GM12878 (cell line): Measurements from ENCODE around the genes CEP63, IL20RB and DBR1.

GRCh38 chr3:134484810-134485797, 681 bp downstream of the ANAPC13 start:
- RAMPAGE, long total RNA, result start-site peak on the minus strand at chr3:134485439-134485501, 74 and 92 reads in 2 replicates; start-site peak on the minus strand at chr3:134485703-134485729, 141 and 123 reads in 2 replicates; start-site peak on the plus strand at chr3:134485745-134485760, 66 and 76 reads in 2 replicates
- RRBS, 2 experiments, result no CpG with 5 or more reads among the region's 31 CpGs
CAGE:
- cytosol, long polyA minus RNA, result start-site peak on the minus strand at chr3:134485474-134485480, 51 reads; start-site peak on the minus strand at chr3:134485703-134485725, 84 reads
- cytosol, long polyA plus RNA, result start-site peak on the minus strand at chr3:134485368-134485494, 250 and 269 reads in 2 replicates; start-site peak on the minus strand at chr3:134485601-134485735, 240 and 233 reads in 2 replicates
- long polyA plus RNA, result start-site peak on the minus strand at chr3:134485409-134485496, 151 and 189 reads in 2 replicates; start-site peak on the minus strand at chr3:134485617-134485729, 85 and 197 reads in 2 replicates; start-site peak on the plus strand at chr3:134485733-134485764, 33 and 133 reads in 2 replicates
- nucleolus, long total RNA, result no peak
- nucleus, long polyA plus RNA, result start-site peak on the minus strand at chr3:134485415-134485490, 113 and 120 reads in 2 replicates; start-site peak on the minus strand at chr3:134485602-134485724, 94 and 75 reads in 2 replicates
- nucleus, long total RNA, result no peak

DNA sequence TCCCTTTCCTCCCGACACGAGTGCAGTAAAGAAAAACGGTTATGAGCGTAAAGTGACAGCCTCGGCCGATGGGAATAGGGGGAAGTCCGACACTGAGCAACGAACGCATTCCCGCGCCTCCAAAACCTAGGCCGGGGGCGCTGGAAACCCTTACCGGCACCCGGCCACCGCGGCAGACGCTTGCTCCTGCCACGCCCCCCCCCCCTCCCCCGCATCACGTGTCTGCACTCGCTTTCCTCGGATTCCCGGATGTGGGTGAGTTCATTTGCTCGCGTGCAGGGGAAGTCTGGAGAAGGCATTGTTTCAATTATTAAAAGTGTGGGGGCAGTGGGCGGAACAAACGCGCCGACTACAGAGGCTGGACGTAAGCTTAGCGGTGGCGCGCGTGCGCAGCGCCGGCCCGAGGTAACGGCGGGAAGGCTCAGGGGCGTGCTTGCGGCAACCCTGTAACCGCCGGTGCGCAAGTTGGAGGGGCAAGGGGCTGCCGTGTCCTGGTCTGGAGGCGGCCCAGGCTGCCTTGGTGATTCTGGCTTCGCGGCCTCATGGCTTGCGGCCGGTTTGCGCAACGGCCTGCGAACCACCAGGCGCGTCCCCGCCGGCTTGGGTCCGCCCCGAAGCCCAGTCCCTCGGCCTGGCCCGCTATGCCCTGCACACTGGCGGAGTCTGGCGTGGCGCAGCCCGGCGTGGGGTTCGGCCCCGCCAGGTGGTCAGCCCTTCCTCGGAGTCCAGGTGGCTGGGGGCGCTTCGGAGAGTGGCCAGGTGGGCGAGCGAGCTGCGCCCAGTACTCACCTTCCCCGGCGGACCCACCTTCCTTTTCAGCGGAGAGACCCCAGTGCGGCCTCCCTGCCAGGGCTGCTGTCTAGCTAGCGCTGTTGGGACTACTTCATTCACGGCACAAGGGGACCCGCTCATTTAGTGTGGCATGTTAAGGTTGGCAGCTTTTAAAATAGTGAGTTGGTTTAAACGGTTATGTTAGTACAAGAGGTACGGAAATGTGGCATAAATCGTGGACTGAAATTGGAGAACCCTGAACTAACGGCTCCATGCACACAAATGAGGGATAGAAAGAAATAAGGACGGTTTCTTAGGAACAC, at the start of gene CEP63:
TSS of gene CEP63 (plus strand) at position 260 of the 1,094 bp plus-strand sequence.
- RAMPAGE, long total RNA, result start-site peak on the minus strand centred at position 185 of the sequence, 14 bp wide, 494 and 505 reads in 2 replicates; start-site peak on the plus strand centred at position 340 of the sequence, 233 bp wide, 491 and 690 reads in 2 replicates
- RRBS, 2 experiments, result under 1 to 2% methylated on average over 32 to 44 of the region's 88 CpGs
CAGE:
- cytosol, long polyA minus RNA, result start-site peak on the minus strand centred at position 185 of the sequence, 12 bp wide, 110 reads
- cytosol, long polyA plus RNA, result start-site peak on the minus strand centred at position 191 of the sequence, 23 bp wide, 986 and 1,042 reads in 2 replicates
- long polyA plus RNA, result start-site peak on the minus strand centred at position 189 of the sequence, 10 bp wide, 242 and 405 reads in 2 replicates; start-site peak on the plus strand centred at position 248 of the sequence, 23 bp wide, 30 and 29 reads in 2 replicates; start-site peak on the plus strand centred at position 378 of the sequence, 35 bp wide, 25 and 20 reads in 2 replicates
- nucleolus, long total RNA, result no peak
- nucleus, long polyA plus RNA, result start-site peak on the minus strand centred at position 187 of the sequence, 13 bp wide, 133 and 179 reads in 2 replicates
- nucleus, long total RNA, result start-site peak on the minus strand centred at position 194 of the sequence, 13 bp wide, 14 reads; start-site peak on the plus strand centred at position 363 of the sequence, 59 bp wide, 20 reads

DNA sequence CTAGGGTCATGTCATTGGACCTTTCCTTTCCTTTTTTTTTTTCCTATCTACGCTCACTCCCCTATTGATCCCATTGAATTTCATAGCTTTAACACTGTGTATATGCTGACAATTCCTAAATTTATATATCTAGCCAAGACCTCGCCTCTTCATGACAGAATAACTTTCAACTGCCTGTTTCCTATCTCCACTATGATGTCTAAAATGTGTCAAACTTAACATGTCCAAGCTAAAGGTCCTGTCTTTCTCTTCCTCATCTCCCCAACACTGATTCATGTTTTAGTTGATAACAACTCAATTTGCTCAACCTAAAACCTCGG, 49.6 kb downstream of the CEP63 start:
- RAMPAGE, long total RNA, result no peak
- RRBS, 2 experiments, result no CpG with 5 or more reads among the region's 3 CpGs
CAGE:
- cytosol, long polyA minus RNA, result no peak
- cytosol, long polyA plus RNA, result no peak
- long polyA plus RNA, result no peak
- nucleolus, long total RNA, result no peak
- nucleus, long polyA plus RNA, result no peak
- nucleus, long total RNA, result no peak

DNA sequence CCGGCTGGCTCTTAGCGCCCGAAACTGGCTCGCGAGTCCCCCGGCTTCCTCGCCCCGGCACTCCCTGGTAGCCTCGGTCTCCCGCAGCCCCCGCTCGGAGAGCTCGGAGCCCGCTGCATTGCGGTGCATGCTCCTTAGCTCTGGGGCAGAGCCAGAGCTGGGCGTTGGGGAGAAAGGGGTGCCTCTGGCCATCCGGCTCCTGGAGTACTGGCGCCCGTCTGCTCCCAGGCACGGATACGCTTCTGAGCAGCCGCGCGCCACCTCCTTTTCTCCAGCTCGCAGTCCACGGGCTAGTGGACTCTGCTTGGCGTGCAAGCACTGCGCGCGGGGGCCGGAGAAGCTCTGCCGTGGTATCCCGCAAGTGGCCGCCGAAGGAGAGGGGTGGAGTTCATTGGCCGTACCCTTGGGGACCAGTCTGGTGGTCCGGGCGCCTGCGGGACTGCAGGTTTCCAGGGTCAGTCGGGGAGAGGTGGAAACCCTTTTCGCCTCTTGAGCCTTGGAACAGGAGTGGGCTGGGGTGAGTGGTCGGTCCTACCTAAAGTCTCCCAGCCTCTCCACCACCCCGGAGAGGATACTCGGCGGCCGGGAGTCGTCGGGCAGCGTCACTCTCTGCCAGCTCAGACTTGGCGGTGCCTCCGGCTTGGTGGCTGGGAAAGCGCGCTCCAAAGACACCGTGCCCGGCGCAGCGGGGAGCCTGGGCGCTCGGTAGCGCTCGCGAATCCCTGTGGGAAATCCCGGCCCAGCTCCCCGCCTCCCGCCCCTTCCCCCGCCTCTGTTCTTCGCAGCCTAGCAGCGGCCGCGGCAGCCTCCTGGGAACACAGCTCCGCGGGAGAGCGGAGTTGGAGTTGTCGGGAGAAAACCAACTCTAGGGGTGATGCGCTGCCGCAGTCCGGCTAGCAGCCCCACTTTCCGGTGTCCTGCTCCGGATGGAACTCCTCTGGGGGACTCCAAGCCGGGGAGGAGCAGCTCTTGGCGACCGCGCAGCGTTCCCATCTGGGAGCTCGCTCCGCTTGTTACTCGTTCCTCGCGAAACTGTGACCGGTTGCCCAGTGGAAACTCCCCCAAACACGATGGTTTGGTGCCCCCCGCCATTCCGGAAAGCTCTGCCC, 1.2 kb downstream of the EPHB1 start:
- RAMPAGE, long total RNA, result no peak
- RRBS, 2 experiments, result 4 to 18% methylated on average over 39 to 43 of the region's 93 CpGs
CAGE:
- cytosol, long polyA minus RNA, result no peak
- cytosol, long polyA plus RNA, result no peak
- long polyA plus RNA, result no peak
- nucleolus, long total RNA, result no peak
- nucleus, long polyA plus RNA, result no peak
- nucleus, long total RNA, result no peak

- RAMPAGE, long total RNA, result no peak
- RRBS, 2 experiments, result no CpG with 5 or more reads among the region's 3 CpGs
CAGE:
- cytosol, long polyA minus RNA, result no peak
- cytosol, long polyA plus RNA, result no peak
- long polyA plus RNA, result no peak
- nucleolus, long total RNA, result no peak
- nucleus, long polyA plus RNA, result no peak
- nucleus, long total RNA, result no peak
Measured at GRCh38 chr3:135147488-135148077, 352.5 kb downstream of the EPHB1 start.

GRCh38 chr3:135439110-135439919, 526.2 kb upstream of the PPP2R3A start:
- RAMPAGE, long total RNA, result no peak
- RRBS, 2 experiments, result no CpG with 5 or more reads among the region's 20 CpGs
CAGE:
- cytosol, long polyA minus RNA, result no peak
- cytosol, long polyA plus RNA, result no peak
- long polyA plus RNA, result no peak
- nucleolus, long total RNA, result no peak
- nucleus, long polyA plus RNA, result no peak
- nucleus, long total RNA, result no peak

DNA sequence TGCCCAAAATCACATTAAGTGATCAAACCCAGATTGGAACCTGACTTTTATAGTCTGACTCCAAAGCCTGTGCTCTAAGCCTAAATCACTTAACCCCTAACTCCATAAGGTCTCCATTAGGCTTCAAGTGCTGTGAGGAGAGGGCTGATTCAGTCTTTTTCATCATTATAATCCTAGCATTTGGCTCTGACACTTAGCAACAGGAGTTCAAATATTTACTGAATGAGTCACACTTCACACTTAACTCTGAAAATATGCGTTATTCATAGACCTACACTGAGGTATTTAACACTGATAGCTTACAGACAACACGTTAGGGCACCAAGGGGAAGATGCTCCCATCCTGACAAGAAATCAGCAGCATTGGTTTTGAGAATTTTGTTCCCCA, 53.6 kb downstream of the MSL2 start:
- RAMPAGE, long total RNA, result no peak
- RRBS, 2 experiments, result no CpG with 5 or more reads among the region's 2 CpGs
CAGE:
- cytosol, long polyA minus RNA, result no peak
- cytosol, long polyA plus RNA, result no peak
- long polyA plus RNA, result no peak
- nucleolus, long total RNA, result no peak
- nucleus, long polyA plus RNA, result no peak
- nucleus, long total RNA, result no peak

DNA sequence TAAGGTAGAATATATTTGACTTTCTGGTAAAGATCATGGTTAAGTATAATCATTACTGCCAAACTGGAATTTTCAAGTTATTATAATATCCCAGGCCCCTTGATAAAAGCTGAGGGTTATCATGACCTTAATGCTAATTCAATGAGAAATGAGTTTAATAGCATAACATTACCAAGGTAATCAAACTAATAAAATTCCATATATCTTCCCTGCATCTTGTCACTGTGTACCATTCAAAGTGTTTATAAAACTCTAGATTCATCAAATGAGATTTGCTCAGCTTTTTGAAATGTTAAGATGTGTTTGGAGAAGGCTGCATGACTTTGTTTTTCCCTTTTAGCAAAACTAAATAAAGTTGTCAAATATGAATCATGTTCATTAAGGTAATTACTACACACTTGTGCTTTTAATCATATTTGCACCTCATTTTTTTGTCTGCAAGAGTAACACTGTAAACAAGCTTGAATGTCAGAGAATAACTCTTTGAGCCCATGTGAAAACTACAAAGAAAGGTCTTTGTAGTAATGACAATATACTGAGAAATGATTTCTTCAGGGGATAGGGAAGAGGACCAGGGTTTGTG, 48.5 kb downstream of the MSL2 start:
- RAMPAGE, long total RNA, result no peak
CAGE:
- cytosol, long polyA minus RNA, result no peak
- cytosol, long polyA plus RNA, result no peak
- long polyA plus RNA, result no peak
- nucleolus, long total RNA, result no peak
- nucleus, long polyA plus RNA, result no peak
- nucleus, long total RNA, result no peak

GRCh38 chr3:136623153-136623384, 129.1 kb downstream of the STAG1 start:
- RAMPAGE, long total RNA, result no peak
- RRBS, 2 experiments, result no CpG with 5 or more reads among the region's 5 CpGs
CAGE:
- cytosol, long polyA minus RNA, result no peak
- cytosol, long polyA plus RNA, result no peak
- long polyA plus RNA, result no peak
- nucleolus, long total RNA, result no peak
- nucleus, long polyA plus RNA, result no peak
- nucleus, long total RNA, result no peak

- RAMPAGE, long total RNA, result no peak
- RRBS, 2 experiments, result no CpG with 5 or more reads among the region's 4 CpGs
CAGE:
- cytosol, long polyA minus RNA, result no peak
- cytosol, long polyA plus RNA, result no peak
- long polyA plus RNA, result no peak
- nucleolus, long total RNA, result no peak
- nucleus, long polyA plus RNA, result no peak
- nucleus, long total RNA, result no peak
Measured at GRCh38 chr3:136642711-136643281, 109.4 kb downstream of the STAG1 start.

DNA sequence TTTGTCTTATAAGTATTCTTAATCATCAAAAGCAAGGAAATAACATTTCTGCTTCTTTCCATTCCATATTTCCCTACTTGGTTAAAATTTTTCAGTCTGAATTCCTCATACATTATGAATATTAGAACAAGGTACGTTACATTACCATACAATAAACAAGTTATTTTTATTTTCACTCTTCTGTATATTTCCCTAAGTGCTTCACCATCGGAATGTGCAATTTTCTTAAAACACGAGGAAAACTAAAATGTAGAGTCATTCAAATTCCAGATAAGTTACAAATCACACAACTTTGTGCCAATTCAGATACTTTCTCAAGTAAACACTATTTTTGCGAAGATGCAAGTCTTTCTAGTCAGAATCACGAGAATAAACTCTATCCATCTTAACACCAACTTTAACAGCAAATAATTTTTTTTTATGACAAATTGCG, 1.4 kb downstream of the STAG1 start:
- RAMPAGE, long total RNA, result no peak
- RRBS, 2 experiments, result no CpG with 5 or more reads among the region's 6 CpGs
CAGE:
- cytosol, long polyA minus RNA, result no peak
- cytosol, long polyA plus RNA, result no peak
- long polyA plus RNA, result no peak
- nucleolus, long total RNA, result no peak
- nucleus, long polyA plus RNA, result no peak
- nucleus, long total RNA, result no peak

DNA sequence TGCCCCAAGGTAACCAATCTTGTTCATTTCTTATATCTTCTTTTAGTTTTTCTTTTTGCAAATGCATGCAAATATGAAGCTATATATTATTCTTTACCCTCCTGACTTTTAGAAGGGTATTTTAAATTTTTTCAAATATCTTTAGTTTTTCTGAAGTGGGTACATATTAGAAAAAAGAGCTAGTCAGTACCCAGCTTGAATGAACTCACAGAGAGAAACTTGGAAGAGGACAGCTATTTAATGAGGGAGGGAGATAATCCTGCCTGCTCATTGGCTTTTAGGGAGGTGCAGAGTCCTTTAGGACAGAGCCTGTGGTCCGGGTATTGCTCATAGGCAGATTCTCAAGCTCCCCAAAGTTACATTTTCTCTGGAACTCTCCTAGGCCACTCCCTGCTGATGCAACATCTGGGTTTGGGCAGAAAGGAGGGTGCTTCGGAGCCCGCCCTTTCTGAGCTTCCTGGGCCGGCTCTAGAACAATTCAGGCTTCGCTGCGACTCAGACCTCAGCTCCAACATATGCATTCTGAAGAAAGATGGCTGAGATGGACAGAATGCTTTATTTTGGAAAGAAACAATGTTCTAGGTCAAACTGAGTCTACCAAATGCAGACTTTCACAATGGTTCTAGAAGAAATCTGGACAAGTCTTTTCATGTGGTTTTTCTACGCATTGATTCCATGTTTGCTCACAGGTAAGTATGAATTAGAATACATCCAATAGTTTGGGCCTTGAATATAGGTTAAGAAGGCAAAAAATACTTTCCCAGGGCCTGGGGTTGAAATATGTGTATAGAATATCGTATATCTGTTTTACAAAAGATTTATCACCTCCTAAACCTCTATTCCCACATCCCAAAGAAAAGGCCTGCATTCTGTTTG, at the start of gene IL20RB:
TSS of gene IL20RB (plus strand) at position 471 of the 876 bp plus-strand sequence.
- RAMPAGE, long total RNA, result no peak
- RRBS, 2 experiments, result no CpG with 5 or more reads among the region's 8 CpGs
CAGE:
- cytosol, long polyA minus RNA, result no peak
- cytosol, long polyA plus RNA, result no peak
- long polyA plus RNA, result no peak
- nucleolus, long total RNA, result no peak
- nucleus, long polyA plus RNA, result no peak
- nucleus, long total RNA, result no peak

- RAMPAGE, long total RNA, result no peak
- RRBS, 2 experiments, result no CpG with 5 or more reads among the region's 14 CpGs
CAGE:
- cytosol, long polyA minus RNA, result no peak
- cytosol, long polyA plus RNA, result no peak
- long polyA plus RNA, result no peak
- nucleolus, long total RNA, result no peak
- nucleus, long polyA plus RNA, result no peak
- nucleus, long total RNA, result no peak
Measured at GRCh38 chr3:136969086-136969424, 11.3 kb downstream of the IL20RB start.

- RAMPAGE, long total RNA, result no peak
- RRBS, 2 experiments, result no CpG with 5 or more reads among the region's 5 CpGs
CAGE:
- cytosol, long polyA minus RNA, result no peak
- cytosol, long polyA plus RNA, result no peak
- long polyA plus RNA, result no peak
- nucleolus, long total RNA, result no peak
- nucleus, long polyA plus RNA, result no peak
- nucleus, long total RNA, result no peak
Measured at GRCh38 chr3:136994798-136995470, 37.2 kb downstream of the IL20RB start.

GRCh38 chr3:137998517-137999313, 11.2 kb upstream of the CLDN18 start:
- RAMPAGE, long total RNA, result no peak
- RRBS, 2 experiments, result no CpG with 5 or more reads among the region's 21 CpGs
CAGE:
- cytosol, long polyA minus RNA, result no peak
- cytosol, long polyA plus RNA, result no peak
- long polyA plus RNA, result no peak
- nucleolus, long total RNA, result no peak
- nucleus, long polyA plus RNA, result no peak
- nucleus, long total RNA, result no peak

DNA sequence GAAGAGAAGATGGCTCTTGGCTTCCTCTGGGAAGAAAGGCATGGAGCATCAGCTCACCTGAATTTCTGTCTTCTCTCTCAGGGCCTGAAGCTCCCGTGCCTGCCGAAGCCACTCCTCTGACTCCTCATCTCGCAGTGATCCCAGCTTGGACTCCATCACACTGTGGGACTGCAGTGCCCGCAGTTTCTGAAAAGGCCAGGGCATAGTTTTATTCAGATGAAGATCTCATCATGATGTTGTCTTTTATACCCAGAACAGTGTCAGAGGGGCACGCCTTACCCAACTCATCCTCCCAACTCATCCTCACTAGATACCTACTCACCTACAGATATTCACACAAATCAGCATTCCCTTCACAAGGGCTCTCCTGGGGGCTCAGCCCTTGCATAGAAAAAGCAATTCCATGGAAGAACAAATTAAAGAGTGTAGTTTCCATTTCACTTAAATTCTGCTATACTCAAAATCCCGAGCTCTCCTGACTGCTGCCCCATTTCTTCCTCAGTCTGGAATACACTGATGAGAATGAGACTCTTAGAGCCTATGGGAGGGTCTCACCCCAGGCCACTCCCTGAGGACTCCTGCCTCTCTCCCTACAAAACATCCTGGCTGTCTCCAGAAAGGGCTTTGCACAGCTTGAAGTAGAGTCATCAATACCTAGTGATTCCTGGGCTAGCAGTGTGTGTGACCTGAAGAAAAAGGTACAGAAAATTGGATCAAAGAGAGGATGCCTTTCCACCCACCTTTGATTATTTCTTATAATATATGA, 26.9 kb downstream of the DZIP1L start:
- RAMPAGE, long total RNA, result no peak
- RRBS, 2 experiments, result no CpG with 5 or more reads among the region's 6 CpGs
CAGE:
- cytosol, long polyA minus RNA, result no peak
- cytosol, long polyA plus RNA, result no peak
- long polyA plus RNA, result no peak
- nucleolus, long total RNA, result no peak
- nucleus, long polyA plus RNA, result no peak
- nucleus, long total RNA, result no peak

DNA sequence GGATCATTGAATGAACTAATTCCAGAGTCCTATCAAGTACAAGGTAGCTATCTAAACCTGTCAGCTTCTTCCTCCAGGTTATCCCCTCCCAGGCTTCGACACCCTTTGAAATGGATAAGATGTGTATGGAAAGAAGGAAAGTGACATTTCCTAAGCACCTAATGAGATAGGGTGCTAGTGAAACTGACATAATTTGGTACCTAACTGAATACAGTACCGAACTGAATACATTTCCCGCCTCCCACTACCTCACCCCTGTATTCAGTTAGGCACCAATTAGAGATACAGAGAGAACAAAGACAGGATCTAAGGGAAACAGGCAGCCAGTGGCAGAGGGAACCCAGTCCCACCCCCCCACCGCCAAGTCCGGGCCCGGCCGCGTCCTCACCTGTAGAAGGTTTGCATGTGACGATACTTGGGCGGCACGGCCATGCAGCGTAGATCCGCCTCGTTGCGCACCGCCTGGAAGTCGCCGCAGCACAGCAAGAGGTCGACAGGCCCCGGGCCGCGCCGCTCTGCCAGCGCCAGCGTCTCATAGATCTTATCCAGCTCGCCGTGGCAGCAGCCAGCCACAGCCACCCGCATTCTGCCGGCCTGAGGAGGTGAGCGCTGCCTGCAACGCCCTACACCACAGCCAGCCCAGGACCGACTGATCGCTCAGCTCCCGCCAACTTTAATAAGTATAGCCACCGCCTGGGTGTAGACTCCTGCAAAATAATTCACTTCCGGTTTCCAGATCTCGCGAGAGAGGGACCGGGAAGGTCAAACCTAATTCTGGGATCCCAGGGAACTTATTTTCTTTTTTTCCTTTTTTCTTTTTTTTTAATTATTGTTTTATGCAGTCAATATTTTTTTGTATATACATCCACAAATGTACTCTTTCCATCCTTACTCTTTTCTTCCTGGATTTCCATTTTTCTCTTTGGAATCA, at the start of gene DBR1:
TSS of gene DBR1 (minus strand) at position 711 of the 931 bp plus-strand sequence.
- RAMPAGE, long total RNA, result start-site peak on the minus strand centred at position 694 of the sequence, 86 bp wide, 135 and 211 reads in 2 replicates
- RRBS, 2 experiments, result 1 to 2% methylated on average over 8 of the region's 39 CpGs
CAGE:
- cytosol, long polyA minus RNA, result start-site peak on the minus strand centred at position 712 of the sequence, 46 bp wide, 45 reads
- cytosol, long polyA plus RNA, result start-site peak on the minus strand centred at position 696 of the sequence, 92 bp wide, 526 and 238 reads in 2 replicates
- long polyA plus RNA, result start-site peak on the minus strand centred at position 675 of the sequence, 49 bp wide, 93 and 171 reads in 2 replicates
- nucleolus, long total RNA, result no peak
- nucleus, long polyA plus RNA, result start-site peak on the minus strand centred at position 675 of the sequence, 54 bp wide, 57 and 118 reads in 2 replicates
- nucleus, long total RNA, result no peak

DNA sequence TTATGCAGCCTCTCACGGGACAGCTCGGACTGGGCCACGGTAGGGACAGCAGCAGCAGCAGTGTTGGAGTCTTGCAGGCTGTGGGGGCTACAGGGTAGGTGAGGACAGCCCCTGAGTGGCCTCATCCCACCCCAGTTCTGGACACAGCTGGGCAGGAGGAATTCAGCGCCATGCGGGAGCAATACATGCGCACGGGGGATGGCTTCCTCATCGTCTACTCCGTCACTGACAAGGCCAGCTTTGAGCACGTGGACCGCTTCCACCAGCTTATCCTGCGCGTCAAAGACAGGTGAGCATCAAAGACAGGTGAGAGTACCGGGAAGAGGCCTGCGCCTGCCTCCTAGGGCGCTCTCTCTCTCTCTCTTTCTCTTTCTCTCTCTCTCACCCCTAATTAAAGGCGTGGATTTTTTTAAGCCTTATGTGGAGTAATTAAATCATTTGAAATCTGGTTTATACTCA, 37.2 kb upstream of the ESYT3 start:
- RAMPAGE, long total RNA, result no peak
- RRBS, 2 experiments, result no CpG with 5 or more reads among the region's 17 CpGs
CAGE:
- cytosol, long polyA minus RNA, result no peak
- cytosol, long polyA plus RNA, result no peak
- long polyA plus RNA, result no peak
- nucleolus, long total RNA, result no peak
- nucleus, long polyA plus RNA, result no peak
- nucleus, long total RNA, result no peak

DNA sequence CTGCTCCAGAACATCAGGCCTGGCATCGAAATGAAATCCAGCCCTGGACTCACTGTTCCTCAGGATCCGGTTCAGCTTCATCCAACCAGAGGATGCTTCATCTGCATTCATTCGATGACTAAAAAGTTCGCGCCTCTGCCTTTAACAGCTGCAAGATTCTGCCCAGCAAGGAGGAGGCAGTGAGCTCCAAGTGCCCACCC, 25.6 kb upstream of the ESYT3 start:
- RAMPAGE, long total RNA, result no peak
- RRBS, 2 experiments, result no CpG with 5 or more reads among the region's 5 CpGs
CAGE:
- cytosol, long polyA minus RNA, result no peak
- cytosol, long polyA plus RNA, result no peak
- long polyA plus RNA, result no peak
- nucleolus, long total RNA, result no peak
- nucleus, long polyA plus RNA, result no peak
- nucleus, long total RNA, result no peak

- RAMPAGE, long total RNA, result no peak
- RRBS, 2 experiments, result 22 to 24% methylated on average over 7 of the region's 47 CpGs
CAGE:
- cytosol, long polyA minus RNA, result no peak
- cytosol, long polyA plus RNA, result no peak
- long polyA plus RNA, result no peak
- nucleolus, long total RNA, result no peak
- nucleus, long polyA plus RNA, result no peak
- nucleus, long total RNA, result no peak
Measured at GRCh38 chr3:138435343-138436304, 1.2 kb downstream of the ESYT3 start.